Renal cortical epithelial cell (primary cell): Measurements from ENCODE around the genes STARD8, KIF4A, DLG3 and MED12.

- RRBS = no CpG with 5 or more reads among the region's 2 CpGs
These were observed 112.5 kb upstream of the EDA2R start for GRCh38 chrX:66751355-66751772.

DNA sequence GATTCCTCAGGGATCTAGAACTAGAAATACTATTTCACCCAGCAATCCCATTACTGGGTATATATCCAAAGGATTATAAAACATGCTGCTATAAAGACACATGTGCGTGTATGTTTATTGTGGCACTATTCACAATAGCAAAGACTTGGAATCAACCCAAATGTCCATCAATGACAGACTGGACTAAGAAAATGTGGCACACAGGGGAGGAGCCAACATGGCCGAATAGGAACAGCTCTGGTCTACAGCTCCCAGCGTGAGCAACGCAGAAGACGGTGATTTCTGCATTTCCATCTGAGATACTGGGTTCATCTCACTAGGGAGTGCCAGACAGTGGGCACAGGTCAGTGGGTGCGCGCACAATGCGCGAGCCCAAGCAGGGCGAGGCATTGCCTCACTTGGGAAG lies 303.7 kb upstream of the EDA2R start:
- RRBS = no CpG with 5 or more reads among the region's 10 CpGs

DNA sequence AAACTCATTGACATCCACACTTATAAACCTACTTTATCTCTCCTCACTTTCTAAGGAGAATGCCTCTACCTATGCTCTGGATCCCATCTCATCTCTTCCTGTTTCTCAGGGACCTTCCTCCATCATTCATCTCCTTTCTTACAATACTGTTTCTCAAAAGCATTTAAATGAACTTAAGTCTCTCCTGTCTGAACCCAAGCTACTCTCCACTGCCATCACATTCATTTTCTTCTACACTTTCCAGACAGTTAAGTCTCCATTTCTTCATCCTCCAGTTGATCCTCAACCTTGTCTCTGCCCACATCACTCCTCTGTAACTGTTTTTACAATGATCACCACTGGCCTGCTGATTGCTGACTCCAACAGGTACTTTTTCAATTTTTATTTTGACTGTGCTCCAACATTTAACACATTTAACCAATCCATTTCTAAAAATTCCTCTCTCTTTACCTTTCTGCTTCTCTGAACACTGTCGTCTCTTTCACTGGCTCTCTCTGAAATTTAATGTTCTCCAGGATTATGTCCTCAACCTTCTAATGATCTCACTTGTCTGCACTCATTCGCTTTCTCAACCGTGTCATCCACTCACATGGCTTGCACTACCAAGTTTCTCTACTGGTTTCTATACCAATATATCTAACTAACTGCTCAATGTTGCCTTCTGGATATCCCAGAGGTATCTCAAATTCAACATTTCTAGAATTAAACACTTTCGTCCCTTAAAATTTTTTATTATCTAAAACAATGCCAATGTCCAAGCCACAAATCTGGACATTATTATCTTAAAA lies 354.0 kb downstream of the OPHN1 start:
- RRBS = no CpG with 5 or more reads among the region's 4 CpGs

GRCh38 chrX:68647464-68648143 lies at the start of gene STARD8:
STARD8 (plus strand) TSS chrX:68647666.
- RRBS = 0% methylated on average over 5 of the region's 39 CpGs

DNA sequence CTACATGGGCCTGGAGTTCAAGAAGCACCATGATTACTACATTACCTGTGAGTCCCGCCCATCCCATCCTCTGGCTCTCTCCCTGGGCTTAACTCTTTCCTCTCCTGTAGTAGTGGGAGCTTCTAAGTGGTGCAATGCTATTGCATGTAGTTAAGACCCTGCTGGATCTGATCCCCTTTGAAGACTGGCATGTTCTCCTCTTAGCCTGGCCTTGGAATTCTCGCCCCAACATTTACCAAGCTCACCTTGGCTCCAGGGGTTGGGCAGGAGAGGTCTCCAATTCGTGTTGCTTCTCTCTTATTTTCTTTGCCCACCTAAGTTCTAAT lies 10.0 kb downstream of the EFNB1 start:
- RRBS = no CpG with 5 or more reads among the region's 3 CpGs

GRCh38 chrX:69126604-69127031 lies 38.6 kb downstream of the PJA1 start:
- RRBS = no CpG with 5 or more reads among the region's 6 CpGs

DNA sequence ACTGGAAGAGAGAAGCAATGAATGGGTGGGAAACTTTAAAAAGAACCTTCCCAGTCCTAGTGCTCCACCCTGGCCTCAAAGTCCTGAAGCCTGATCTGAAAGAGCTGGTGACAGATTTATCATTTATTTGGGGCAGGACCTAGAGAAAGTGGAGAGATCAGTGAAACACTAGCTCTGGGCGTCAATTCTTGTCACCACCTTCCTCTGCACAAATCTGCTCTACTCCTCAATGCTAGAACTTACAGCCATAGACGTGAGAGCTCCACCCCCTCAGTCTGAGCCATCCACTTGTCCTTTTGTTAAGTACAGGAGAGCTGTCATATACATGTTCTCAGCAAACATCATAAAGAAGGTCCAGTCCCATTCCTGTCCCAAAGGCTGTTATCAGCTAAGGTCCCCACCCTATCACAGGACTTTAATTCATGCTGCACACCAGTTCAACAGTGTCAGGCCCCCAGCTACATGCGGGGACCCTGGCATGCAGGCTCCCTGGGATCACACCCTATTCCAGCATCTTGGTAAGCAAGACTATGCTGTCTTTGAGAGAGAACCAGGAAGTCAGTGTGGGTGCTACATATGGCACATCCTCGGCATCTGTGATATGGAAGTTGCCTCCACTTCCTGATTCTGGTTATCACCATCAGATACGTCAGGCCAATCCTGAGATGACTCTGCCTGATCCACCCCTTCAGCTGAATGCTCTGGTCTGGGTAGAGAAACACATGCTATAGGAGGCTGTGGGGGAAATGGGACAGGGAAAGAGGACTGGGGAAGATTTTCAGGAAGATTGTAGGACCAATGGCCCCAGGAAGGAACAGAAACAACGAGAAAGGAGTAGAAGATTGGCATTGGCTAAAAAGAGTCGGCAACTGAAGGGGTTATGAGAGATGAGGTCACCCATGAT lies 2.3 kb downstream of the P2RY4 start:
- RRBS = no CpG with 5 or more reads among the region's 7 CpGs

DNA sequence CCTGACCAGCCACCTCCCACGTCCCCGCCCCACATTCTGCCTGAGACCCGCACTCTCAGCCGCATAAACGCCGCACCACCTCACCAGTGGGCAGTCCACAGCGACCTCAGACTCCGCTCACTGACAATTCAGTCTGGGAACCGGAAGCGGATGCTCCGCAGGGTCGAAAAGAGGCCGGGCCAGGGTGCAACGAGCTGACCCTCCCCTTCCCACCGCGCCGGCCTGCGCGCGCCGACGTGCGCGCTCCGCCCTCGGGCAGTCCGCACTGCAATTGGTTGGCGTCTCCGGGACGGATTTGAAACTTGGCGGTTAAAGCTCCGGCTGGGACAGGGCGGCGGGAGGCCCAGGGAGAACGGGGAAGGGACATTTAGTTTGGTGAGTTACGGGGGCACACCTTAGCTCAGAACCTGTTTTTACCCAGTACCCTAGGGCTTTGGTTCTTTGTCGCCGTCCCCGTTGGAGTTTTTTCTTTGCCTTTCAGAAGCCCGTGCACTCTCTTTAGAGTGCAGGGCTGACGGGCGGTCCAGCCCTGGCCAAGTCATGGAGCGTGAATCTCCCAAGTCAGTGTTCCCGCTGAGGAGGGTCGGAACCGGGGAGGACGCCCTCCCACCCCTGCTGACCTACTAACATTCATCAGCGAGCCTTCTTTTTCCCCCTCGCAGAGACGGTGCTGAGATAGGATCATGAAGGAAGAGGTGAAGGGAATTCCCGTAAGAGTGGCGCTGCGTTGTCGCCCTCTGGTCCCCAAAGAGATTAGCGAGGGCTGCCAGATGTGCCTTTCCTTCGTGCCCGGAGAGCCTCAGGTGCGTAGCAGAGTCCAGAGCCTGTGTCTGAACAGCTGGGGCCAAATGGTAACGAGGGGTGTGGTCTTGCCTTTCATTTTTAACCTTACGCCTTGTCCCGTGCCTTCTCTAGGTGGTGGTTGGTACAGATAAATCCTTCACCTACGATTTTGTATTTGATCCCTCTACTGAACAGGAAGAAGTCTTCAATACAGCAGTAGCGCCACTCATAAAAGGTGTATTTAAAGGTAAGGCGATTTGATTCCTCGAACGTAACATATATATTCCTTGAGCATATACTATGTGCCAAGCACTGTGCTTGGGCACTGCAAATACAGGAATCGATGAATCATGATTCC lies at the start of gene KIF4A:
Gene KIF4A, plus strand, starts transcription at position 329 of the 1,141 bp plus-strand sequence.
- RRBS = 1% methylated on average over 17 of the region's 67 CpGs

- RRBS = 6% methylated on average over 4 of the region's 34 CpGs
These were observed at the start of gene DLG3 for GRCh38 chrX:70444632-70445105. DLG3 (plus strand) TSS chrX:70444835.

DNA sequence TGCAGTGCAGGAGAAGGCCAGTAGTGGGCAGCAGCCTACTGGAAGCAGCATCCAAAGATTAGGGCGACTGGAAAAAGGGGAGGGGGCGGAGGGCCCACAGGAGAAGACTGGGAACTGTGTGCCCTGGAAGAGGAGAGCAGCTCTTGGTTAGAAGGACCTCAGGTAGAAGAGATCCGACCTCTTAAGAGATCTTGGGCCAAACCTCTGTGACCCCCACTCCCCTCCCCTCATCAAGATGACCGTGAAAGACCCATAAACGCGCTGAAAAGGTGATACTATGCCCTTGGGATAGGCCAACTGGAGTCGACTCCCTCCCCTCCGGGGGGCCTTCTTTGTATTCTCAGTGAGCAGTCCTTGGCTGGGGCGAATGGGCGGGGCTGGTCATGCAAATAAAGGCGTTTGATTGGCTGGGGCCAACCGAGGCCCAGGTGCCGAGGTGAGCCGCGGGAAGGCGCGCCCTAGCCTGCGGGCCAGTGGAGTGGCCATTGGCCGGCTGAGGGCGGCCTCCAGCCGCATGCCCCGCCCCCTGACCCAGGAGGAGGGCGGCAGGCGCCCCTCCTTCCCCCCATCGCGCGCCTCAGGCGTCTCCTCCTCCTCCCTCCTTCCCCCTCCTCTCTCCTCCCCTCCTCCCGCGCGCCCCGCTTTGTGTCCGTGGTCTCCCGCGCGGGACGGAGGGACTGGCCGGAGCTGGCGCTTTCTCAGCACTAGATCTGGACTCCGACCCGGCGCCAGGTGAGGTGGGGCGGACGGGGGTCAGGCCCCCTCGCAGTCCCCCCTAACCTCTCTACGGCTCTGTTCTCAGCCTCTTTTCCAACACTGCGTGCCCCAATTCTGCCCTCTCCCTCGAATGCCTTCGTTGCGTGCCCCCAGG lies 10.1 kb downstream of the DLG3 start:
- RRBS = 0% methylated on average over 1 of the region's 50 CpGs

GRCh38 chrX:71059090-71059953 lies 8.8 kb downstream of the SNX12 start:
- RRBS = no CpG with 5 or more reads among the region's 6 CpGs

- RRBS = no CpG with 5 or more reads among the region's 13 CpGs
These were observed 2.5 kb downstream of the CXorf65 start for GRCh38 chrX:71103953-71104590.

- RRBS = 2% methylated on average over 18 of the region's 38 CpGs
These were observed at the start of gene MED12 for GRCh38 chrX:71118313-71118837. MED12 (plus strand) TSS chrX:71118596.

DNA sequence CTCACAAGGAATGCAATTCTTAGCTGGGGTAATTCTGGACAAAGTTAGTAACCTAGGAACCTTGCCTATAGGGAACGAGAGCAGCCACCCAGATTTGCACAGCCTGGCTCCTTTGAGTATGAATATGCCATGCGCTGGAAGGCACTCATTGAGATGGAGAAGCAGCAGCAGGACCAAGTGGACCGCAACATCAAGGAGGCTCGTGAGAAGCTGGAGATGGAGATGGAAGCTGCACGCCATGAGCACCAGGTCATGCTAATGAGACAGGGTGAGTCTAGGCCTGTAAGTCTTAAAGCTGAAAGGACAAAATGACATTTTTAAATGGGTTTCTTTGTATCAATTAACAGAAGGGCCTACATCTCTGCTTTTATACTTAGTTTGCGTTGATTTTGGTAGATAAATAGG lies 4.8 kb upstream of the ITGB1BP2 start:
- RRBS = no CpG with 5 or more reads among the region's 6 CpGs

GRCh38 chrX:71460393-71461738 lies 72.0 kb upstream of the OGT start:
- RRBS = no CpG with 5 or more reads among the region's 6 CpGs

GRCh38 chrX:71491965-71493138 lies 40.6 kb upstream of the OGT start:
- RRBS = 3% methylated on average over 11 of the region's 89 CpGs

- RRBS = no CpG with 5 or more reads among the region's 19 CpGs
These were observed 214 bp upstream of the OGT start for GRCh38 chrX:71532775-71533005.

DNA sequence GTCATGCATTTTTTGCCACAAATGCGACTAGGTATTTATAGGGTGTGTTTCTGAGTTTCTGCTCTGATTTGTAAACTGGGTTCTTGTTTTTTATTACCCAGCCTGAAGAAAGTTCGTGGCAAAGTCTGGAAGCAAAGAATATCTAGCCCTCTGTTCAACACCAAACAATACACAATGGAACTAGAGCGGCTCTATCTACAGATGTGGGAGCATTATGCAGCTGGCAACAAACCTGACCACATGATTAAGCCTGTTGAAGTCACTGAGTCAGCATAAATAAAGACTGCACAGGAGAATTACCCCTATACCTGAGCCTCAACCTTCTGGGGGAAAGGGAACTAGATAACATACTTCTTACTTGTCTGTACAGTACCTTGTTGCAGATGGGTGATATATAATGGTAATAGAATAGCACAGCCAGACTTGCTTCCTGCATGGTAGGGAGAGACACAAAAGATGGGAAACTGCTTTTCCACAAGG lies 4.7 kb upstream of the GCNA start:
- RRBS = no CpG with 5 or more reads among the region's 3 CpGs

- RRBS = no CpG with 5 or more reads among the region's 5 CpGs
These were observed 19.5 kb upstream of the CXCR3 start for GRCh38 chrX:71637743-71638360.

DNA sequence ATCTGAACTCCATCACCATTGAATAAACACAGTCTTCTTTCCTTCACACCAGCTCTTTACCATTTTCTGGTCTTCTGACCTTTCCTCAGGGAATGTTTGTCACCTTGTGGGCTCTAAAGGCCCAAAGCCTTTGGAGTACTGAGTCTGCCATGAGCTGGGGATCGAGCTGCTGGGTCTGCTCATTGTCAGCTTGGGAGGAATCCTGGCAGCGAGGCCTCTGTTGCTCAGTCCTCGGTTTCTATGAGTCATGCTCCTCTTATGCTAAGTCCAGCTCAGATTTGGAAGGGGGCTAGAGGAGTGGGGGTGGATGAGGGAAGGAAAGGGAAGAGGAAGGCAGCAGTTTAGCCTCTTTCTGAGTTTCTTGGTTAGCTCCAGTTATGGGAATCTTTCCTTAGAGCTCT lies 31.1 kb downstream of the NHSL2 start:
- RRBS = no CpG with 5 or more reads among the region's 3 CpGs